Right lobe of liver (tissue), 4 donors: ENCODE measurements around the gene GNG13.

DNA sequence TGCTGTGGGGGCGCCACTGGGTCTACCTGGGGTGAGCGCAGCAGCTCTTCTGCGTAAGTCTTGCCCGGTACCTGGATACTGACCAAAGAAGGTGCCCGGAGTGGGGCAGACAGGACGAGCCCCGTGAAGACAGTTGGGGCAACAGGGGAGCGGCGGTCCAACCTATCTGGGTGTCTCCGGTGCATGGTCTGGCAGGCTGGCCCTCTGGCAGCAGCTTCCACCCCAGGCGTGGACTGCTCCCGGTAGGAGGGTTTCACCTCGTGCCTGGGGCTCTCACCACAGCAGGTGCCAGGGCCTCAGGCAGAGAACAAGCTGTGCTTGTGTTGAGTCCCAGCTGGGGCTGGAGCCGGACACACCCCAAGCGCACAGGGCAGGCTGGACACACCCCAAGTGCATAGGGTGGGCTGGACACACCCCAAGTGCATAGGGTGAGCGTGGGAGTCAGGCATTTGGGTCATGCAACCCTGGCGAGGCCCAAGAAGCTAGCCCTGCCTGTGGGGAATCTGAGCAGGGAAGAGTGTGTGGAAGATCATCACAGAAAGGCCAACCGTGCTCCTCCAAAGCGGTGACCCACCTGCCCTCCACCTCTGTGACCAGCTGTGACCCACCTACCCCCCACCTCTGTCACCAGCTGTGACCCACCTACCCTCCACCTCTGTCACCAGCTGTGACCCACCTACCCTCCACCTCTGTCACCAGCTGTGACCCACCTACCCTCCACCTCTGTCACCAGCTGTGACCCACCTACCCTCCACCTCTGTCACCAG lies 1.6 kb upstream of the FBXL16 start:
- PRO-cap, 4 experiments = no peak in any of the 4 experiments
- RAMPAGE, long total RNA, 2 experiments = no peak in any of the 2 experiments

GRCh38 chr16:714126-714380 lies 865 bp upstream of the METRN start:
- PRO-cap, 4 experiments = no peak in any of the 4 experiments
- RAMPAGE, long total RNA, 2 experiments = no peak in any of the 2 experiments

DNA sequence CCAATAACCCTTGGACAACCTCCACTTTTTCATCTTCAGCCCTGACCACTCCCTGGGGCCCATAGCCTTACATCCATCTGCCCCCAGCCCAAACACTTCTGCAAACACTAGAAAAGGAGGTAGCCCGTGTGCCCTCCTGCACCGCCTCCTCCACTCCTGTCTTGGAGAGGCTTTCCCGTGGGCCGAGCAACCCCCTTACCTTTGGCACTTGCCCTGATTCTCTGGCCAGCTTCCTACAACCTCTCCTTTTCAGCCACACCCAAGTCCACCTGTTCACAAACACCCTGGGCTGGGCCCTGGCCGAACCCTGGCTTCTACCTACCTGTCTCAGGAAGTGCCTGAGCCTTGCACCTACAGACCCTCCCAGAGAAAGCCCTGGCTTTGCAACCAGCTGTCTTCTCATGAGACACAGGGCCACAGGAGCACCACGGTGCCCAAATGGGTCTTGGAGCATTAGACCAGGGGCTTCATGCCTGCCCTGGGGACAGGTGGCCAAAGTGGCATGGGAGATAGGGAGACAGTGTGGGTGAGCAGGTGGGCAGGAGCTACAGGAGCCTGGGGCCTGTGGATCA lies 2.0 kb upstream of the ANTKMT start:
- PRO-cap, 4 experiments = no peak in any of the 4 experiments
- RAMPAGE, long total RNA, 2 experiments = no peak in any of the 2 experiments

- PRO-cap, 4 experiments = no peak in any of the 4 experiments
- RAMPAGE, long total RNA, 2 experiments = no peak in any of the 2 experiments
These were observed 1.5 kb downstream of the MSLN start for GRCh38 chr16:761847-762673.

DNA sequence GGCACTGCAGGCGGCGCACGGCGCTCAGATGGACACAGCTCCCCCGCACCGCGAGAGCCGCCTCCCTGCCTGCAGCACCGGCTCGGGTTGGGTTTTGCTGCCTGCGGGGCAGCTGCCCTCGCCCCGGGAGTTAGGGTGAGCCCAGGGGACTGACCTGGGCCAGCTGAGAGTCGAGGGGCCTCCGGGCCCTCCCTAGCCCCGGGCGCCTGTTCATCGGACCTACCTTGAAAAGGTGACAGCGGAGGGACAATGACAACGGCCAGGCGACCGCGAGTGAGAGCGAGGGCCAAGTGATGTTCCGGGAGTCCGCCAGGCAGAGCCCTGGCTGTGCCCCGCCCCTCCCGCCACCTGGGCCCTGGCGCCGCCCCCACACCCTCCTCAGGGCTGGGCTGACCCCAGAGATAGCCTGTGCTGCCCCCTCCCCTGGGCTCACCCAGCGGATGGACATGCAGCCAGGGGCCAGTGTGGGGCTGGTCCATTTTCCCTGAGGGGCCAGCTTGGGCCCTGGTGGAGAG lies at the start of gene GNG13:
TSS of gene GNG13 (minus strand) at position 292 of the 515 bp plus-strand sequence.
- PRO-cap, 4 experiments = no peak in any of the 4 experiments
- RAMPAGE, long total RNA, 2 experiments = no peak in any of the 2 experiments

DNA sequence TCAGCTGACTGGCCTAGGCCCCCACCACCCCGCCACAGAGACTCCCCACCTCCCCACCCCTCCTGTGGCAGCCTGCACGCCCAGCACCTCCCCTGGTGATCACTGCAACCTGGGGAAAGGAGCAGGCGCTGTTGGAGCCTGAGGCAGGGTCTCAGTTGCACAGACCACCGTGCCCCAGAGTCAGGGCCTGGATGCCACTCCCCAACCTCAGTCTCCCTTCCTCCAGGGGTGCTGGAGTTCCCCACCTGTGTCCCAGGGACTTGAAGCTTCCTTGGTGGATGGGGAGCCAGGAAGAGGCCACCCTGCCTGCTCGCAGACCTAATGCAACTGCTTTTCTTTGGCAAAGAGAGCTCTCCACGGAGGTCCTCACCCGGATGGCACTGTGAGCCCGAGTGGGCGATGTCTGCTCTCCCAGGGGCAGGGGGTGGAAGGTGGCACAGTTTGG lies 2.2 kb upstream of the SOX8 start:
- PRO-cap, 4 experiments = no peak in any of the 4 experiments
- RAMPAGE, long total RNA, 2 experiments = no peak in any of the 2 experiments

DNA sequence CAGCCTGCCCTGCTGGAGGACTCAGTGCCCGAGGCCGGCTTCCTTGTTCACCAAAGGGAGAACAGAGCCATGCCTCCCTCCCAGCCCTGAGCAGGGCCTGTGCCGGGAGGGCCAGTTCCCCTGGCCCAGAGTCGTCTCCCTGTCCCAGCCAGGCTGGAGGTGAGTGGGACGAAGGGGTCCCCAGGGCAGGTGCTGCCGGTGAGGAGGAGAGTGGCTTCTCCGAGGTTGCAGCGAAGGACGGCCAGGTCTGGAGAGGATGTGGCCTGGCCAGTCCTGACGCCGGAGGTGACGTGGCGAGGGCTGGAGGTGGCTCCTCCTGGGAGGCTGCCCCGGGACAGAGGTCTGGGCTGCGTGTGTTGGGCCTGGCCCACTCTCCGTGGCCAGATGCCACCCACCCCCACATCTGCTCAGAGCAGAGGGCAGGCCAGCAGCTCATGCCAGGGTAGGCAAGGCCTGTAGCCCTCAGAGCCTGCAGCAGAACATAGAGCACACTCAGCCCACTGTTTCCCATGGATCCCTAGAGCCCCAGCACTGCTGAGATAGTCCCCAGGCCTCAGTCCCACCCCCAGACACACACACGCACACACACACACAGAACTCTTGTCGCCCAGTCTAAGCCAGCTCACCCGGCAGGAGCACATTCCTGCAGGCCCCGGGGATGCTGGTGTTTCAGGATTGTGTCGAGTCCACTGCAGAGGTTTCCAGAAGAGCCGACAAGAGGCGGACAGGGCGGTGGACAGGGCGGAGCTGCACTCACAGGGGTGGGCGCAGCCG lies 33.1 kb downstream of the SOX8 start:
- PRO-cap, 4 experiments = no peak in any of the 4 experiments
- RAMPAGE, long total RNA, 2 experiments = no peak in any of the 2 experiments

GRCh38 chr16:1048477-1048905 lies 24.1 kb upstream of the SSTR5 start:
- PRO-cap, 4 experiments = no peak in any of the 4 experiments
- RAMPAGE, long total RNA, 2 experiments = no peak in any of the 2 experiments

GRCh38 chr16:1076925-1077639 lies 4.5 kb downstream of the SSTR5 start:
- PRO-cap, 4 experiments = no peak in any of the 4 experiments
- RAMPAGE, long total RNA, 2 experiments = no peak in any of the 2 experiments

DNA sequence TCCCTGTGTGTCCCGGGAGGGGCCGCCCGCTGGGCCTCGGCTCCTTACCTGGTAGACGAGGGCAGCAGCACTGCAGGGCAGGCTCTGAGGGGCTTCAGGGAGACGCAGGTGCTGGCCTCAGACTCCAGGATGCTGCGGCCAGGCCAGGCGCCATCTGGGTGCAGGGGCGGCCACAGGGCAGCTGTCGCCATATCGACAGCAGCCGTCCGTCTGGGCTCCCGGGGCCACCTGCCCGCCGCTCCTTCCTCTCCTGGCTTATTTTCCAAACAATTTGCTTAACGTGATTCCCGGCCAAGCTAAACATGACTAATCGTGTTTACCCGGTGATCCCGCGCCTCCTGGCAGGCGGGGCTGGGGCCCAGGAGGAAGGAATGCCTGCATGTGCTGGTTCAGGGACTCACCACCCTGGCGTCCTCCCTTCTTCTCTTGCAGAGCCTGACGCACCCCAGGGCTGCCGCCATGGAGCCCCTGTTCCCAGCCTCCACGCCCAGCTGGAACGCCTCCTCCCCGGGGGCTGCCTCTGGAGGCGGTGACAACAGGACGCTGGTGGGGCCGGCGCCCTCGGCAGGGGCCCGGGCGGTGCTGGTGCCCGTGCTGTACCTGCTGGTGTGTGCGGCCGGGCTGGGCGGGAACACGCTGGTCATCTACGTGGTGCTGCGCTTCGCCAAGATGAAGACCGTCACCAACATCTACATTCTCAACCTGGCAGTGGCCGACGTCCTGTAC lies 6.0 kb downstream of the SSTR5 start:
- PRO-cap, 4 experiments = peak in 1 of 4 experiments; most common minus-strand start position 230 of the sequence (in 1)
- RAMPAGE, long total RNA, 2 experiments = no peak in any of the 2 experiments

DNA sequence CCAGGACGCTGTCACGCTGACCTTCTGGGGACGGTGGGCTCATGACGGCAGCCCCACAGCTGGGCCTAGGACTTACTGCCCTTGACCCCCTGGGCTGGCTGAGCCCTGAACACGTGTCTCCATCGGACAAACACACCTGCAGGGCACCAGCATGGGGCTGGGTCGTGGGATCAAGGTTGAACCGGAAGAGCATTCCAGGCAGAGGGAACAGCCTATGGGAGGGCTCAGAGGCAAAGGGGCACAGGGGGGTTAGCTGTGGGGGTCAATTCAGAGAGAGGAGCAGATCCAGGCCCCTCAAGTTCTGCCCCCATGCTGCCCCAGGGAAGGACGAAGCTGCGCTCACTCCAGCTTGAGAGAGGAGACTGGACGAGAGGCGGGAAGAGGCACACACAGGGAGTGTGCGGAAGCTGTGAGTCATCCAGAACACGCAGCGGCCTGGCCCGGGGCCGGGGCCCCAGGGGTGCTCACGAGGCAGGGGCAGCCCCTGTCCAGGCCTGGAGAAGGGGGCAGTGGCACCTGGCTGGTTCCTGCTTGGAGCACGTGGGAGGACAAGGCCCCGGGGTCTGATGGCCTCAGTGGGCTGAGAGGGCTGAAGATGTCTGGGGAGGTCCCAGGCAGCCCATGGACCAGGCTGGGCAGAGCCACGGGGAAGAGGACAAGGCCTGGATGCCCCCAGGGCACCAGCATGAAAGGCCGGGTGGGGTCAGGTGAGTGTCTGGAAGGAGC lies 9.9 kb downstream of the SSTR5 start:
- PRO-cap, 4 experiments = no peak in any of the 4 experiments
- RAMPAGE, long total RNA, 2 experiments = no peak in any of the 2 experiments

DNA sequence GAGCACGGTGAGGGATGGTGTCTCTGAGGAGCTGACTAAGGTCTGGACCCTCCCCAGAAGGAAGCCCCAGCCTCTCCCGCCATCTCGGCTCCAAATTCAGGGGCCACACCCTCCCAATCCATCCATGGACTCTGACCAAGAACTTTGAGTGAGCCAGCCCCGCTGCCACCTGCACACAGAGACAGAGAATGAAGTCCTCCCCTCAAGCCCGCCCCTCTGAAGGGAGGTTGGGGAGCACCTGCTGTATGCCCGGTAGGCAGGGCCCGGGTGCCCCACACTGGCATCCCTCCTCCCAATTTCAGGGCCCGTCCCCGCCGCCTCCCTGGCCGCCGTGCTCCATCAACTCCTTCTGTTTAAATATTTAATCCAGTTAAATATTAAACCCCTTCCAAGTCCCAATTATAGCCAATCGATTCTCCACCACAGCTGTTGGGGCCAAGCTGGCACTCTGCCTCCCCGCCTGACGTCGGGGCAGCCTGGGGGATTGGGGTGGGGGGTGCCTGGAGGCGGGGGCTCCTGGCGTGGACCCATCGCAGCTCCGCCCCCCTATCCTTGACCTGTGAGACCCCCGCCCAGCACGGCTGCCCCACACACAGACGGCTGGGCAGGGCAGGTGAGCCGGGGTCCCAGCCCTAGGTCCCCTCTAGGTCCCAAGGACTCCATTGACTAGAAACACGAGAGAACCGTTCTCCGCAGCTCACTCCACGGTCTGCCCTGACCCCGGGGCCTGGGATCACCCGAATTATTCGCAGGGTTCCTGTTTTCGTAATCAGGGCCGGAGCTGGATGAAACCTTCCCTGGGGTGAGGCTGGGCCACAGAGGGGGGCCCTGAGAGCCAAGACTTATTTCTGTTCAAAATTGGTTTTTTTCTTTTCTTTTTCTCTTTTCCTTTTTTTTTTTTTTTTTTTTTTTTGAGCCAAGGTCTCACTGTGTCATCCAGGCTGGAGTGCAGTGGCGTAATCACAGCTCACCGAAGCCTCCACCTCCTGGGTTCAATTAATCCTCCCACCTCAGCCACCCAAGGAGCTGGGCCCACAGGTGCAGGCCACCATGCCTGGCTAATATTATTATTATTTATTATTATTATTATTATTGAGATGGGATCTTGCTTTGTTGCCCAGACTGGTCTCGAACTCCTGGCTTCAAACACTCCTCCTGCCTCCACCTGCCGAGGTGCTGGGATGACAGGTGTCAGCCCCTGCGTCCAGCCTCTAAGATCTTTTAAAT lies 17.8 kb upstream of the CACNA1H start:
- PRO-cap, 4 experiments = peak in 1 of 4 experiments; most common plus-strand start position 402 of the sequence (in 1); most common minus-strand start position 351 of the sequence (in 1)
- RAMPAGE, long total RNA, 2 experiments = no peak in any of the 2 experiments

GRCh38 chr16:1144981-1145824 lies 7.7 kb upstream of the CACNA1H start:
- PRO-cap, 4 experiments = peak in 2 of 4 experiments; most common plus-strand start chr16:1145566 (in 2)
- RAMPAGE, long total RNA, 2 experiments = no peak in any of the 2 experiments

DNA sequence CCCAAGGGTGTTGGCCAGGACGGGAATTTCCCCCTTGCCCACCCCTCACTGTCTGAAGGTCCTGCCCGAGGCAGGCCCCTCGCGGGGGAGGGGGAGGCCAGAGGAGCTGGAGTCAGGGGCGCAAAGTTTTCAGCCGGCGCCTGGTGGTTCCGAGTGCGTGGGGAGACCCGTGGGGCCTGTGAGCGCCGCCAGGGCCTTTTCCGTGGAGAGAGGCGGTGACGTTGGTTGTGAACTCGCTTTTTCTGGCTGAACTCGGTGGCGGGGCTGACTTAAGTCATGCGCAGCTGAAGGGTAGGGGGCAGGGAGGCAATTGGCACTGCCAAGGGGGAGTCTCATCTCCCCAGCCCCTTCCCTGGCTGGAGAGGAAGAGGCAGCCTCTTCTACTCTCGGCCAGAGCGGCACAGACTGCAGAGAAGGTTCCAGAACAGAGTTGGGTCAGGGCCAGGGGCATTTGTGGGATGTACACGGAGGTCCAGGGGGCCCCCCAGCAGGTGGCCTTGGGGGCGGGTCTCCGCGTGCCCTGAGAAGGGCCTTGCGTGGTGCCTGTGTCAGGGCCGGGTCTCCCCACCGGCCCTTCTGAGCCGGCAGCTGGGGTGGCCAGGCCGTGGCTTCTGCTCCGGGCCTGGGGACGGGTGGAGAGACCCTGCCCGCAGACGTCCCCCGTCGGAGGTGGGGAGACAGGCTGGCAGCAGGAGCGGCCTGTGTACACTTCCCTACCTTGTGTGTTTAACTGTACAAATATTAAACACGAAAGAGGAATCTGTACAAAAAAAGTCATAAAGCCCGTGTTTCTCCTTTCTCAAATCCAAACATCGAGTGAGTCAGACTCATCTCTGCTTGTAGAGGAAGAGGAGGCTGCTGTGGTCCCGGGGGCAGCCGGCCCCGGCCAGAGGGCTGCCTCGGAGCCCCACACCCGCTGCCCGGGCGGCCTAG lies 1.7 kb downstream of the CACNA1H start:
- PRO-cap, 4 experiments = peak in 1 of 4 experiments; most common minus-strand start position 165 of the sequence (in 1)
- RAMPAGE, long total RNA, 2 experiments = no peak in any of the 2 experiments

GRCh38 chr16:1157190-1157914 lies 4.4 kb downstream of the CACNA1H start:
- PRO-cap, 4 experiments = no peak in any of the 4 experiments
- RAMPAGE, long total RNA, 2 experiments = no peak in any of the 2 experiments

DNA sequence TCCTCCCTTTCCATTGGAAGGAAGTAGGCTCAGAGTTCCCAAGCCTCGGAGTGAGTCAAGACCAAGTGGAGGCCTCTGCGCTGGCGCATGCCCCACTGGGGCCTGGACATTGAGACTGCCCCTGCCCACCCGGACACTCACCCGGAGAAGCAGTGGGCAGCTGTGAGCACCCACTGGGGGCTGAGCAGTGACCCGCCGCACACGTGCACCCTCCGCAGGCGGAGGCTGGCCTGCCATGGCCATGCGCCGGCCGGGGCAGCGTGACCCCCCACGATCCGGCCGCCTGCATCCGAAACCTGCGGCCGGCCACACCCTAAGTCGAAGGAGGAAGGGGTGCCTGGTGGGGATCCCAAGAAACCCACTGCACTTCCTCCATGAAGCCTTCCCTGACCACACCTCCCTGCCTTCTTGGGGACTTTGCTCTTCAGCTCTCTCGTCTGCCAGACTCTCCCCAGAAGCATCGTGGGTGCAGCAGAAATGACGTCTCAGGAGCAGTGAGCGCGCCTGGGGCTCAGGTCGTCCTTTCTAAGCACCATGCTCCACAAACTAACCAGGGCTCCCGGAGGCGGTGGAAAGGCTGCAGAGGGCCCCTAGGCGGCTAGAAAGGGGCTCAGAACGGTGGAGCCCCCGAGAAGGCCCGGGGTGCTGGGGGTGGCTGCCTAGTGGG lies 1.7 kb downstream of the TPSG1 start:
- PRO-cap, 4 experiments = no peak in any of the 4 experiments
- RAMPAGE, long total RNA, 2 experiments = no peak in any of the 2 experiments

DNA sequence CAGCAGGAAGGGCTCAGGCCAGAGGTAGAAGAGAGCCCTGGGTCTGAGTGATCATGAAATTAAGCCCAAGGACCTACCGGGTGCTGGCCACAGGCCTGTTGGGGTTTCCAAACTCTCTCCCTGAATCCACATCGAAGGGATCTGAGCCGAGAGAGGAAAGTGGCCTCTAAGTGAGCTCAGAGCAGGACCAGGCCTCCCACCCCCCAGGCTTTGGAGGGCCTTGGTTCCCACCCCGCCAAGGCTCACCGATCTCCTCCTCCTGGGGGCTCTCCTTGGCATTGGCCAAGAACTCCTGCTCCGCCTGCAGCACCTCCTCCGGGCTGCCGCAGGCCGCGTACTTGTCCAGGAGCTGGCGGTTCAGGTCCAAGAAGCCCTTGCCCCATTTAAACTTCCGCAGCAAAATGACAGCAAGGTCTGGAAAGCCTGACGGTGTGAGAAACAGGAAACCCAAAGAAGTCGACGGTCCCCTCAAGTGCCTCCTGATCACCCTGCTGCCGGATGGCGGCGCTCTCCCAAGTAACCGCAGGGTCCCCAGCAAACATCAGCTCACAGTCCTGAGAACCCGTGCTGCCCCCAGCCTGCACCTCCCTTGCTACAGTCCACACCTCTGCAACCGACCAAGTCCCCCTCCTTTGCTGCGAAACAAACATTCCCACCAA lies 1.7 kb downstream of the TSR3 start:
- PRO-cap, 4 experiments = no peak in any of the 4 experiments
- RAMPAGE, long total RNA, 2 experiments = start-site peak on the minus strand in 1 of 2 experiments, centred at positions 129 to 375 of the sequence, 16 to 26 reads per replicate

DNA sequence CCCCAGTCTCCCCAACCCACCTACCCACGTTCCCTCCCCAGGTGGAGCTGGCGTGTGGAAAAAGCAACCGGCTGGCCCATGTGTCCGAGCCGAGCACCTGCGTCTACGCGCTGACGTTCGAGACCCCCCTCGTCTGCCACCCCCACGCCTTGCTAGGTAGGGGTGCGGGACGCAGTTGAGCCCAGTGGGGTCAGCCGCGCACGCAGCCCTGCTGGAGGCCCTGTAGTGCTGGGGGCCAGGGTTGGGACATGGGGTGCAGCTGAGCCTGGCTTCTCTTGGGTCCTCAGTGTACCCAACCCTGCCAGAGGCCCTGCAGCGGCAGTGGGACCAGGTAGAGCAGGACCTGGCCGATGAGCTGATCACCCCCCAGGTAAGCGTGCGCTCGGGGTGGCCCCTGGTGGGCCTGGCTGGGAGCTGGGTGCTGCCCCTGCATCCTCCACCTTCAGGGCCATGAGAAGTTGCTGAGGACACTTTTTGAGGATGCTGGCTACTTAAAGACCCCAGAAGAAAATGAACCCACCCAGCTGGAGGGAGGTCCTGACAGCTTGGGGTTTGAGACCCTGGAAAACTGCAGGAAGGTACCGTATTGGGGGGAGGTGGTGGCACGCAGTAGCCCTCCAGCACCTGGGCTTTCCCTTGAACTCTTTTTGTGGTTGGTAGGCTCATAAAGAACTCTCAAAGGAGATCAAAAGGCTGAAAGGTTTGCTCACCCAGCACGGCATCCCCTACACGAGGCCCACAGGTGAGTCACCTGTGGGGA lies 10.6 kb downstream of the GNPTG start:
- PRO-cap, 4 experiments = no peak in any of the 4 experiments
- RAMPAGE, long total RNA, 2 experiments = start-site peak on the minus strand in 2 of 2 experiments, centred at position 136 of the sequence, 6 to 52 reads per replicate

DNA sequence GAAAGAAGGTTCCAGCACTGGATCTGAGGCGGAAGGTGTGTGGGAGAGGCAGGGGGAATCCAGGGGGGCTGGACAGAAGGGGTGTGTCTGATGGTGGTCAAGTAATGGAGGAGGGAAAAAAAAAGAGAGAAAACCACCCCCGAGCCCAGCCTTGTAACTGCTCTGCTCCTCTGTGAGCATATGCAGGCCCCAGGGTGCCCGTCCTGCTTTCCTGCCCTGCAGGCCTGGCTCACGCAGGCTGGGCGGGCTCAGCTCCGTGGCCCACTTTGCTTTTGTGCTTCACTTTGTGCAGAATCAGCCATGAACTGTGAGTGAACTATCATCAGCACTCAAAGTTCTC lies 31.9 kb downstream of the TMEM204 start:
- PRO-cap, 4 experiments = no peak in any of the 4 experiments
- RAMPAGE, long total RNA, 2 experiments = no peak in any of the 2 experiments

DNA sequence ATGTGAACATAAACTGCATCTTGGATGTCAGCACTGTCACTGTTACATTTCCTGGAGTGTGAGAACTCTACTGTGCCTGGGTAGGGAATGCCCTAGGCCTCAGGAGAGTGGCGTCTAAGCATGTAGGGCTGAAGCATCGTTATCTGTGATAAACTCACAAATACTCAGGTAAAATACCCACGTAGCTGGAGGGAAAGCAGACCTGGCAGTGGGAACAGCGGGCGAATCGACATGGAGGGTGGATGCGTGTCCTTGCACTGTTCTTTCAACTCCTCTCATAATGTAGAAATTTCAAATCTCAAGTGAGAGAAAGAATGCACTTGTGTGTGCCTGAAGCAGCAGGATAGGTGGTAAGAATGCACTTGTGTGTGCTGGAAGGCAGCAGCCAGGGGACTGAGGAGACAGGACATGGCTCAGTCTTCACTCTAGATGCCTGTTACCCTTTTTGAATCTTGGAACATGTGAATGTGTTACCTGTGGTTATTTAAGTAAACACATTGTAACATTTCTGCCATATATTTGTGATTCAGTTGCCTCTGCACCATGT lies 10.4 kb downstream of the IFT140 start:
- PRO-cap, 4 experiments = no peak in any of the 4 experiments
- RAMPAGE, long total RNA, 2 experiments = no peak in any of the 2 experiments